ENCODE measurements around the genes ZNF610, ZNF534, ZNF808 and ZNF816.

GRCh38 chr19:51697014-51697291, 3.8 kb downstream of the SPACA6 start:
- PRO-cap, result no peak
CAGE:
- cytosol, long polyA plus RNA, result no peak
- long polyA plus RNA, result no peak
- nucleus, long polyA plus RNA, result no peak

DNA sequence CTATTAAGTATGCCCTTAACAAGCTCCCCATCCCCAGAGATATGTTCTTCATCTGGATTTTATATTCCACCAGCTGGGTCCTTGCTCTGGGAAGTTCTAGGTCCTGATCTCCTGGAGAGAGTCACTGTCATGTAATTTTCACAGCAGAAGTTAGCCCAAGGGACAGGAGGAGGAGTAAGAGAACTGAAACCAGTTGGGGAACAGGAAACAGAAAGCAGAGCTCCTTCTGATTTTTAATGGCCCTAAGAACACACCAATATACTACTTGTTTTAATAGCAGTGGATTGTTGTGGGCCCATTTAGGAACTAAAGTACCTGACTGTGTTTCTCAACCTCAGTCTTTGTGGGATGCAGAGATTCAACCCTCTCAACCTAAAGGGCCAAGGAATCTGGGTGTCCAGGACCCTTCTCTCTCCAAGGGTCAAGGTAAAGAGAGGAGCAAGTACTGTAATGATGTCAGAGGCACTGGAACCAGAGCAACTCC, 8.2 kb upstream of the FPR3 start:
- PRO-cap, result no peak
CAGE:
- cytosol, long polyA plus RNA, result no peak
- long polyA plus RNA, result no peak
- nucleus, long polyA plus RNA, result no peak

DNA sequence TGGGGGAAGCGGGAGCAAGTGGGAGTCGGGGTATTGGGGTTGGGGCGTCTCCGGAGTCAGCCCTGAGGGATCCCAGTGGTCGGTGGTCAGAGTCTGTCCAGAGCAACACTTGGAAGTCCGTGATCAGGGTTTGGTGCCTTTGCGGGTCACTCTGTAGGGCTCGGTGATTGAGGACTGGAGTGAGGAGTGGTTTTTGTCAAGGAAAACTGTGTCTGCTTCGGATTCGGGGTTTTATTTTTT, 270 bp downstream of the ZNF613 start:
- PRO-cap, result no peak
CAGE:
- cytosol, long polyA plus RNA, result no peak
- long polyA plus RNA, result no peak
- nucleus, long polyA plus RNA, result no peak

GRCh38 chr19:52049546-52049955, 913 bp upstream of the ZNF432 start:
- PRO-cap, result no peak
CAGE:
- cytosol, long polyA plus RNA, result no peak
- long polyA plus RNA, result no peak
- nucleus, long polyA plus RNA, result no peak

- PRO-cap, result no peak
CAGE:
- cytosol, long polyA plus RNA, result no peak
- long polyA plus RNA, result no peak
- nucleus, long polyA plus RNA, result no peak
These were observed 1.5 kb downstream of the ZNF616 start for GRCh38 chr19:52138287-52138567.

- PRO-cap, result no peak
CAGE:
- cytosol, long polyA plus RNA, result no peak
- long polyA plus RNA, result no peak
- nucleus, long polyA plus RNA, result no peak
These were observed 1.2 kb downstream of the PPP2R1A start for GRCh38 chr19:52191014-52191482.

DNA sequence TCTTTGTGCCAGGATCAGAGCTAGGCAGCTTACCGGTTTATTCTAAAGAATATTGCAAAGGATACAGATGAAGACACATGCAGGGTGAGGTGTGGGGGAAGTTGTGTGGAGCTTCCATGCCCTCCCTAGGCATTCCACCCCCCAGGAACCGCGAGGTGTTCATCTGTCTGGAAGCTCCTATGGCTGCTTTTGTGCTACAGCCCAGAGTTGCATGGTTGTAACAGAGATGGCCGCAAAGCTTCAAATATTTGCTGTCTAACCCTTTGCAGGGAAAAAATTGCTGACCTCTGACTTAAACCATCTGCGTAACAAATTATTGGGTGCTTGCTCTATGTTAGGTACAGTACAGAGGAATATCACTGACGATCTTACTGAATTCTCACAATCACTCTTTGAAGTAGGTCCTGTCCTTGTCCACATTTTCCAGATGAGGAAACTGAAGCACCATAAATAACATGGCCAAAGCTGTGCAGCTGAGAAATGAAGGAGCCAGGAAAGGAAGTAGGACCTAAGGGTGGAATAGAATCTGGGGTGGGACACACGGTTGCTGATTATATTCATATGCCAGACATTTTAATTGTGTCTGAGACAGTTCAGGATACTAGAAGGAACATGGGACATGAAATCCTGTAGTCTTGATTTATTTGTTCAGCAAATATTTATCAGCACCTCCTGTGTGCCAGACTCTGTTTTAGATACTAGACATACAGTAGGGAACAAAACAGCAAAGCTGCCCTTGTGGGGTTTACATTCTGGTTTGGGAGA, 3.1 kb downstream of the PPP2R1A start:
- PRO-cap, result no peak
CAGE:
- cytosol, long polyA plus RNA, result no peak
- long polyA plus RNA, result no peak
- nucleus, long polyA plus RNA, result no peak

- PRO-cap, result no peak
CAGE:
- cytosol, long polyA plus RNA, result no peak
- long polyA plus RNA, result no peak
- nucleus, long polyA plus RNA, result no peak
These were observed 14.4 kb downstream of the PPP2R1A start for GRCh38 chr19:52204059-52204777.

DNA sequence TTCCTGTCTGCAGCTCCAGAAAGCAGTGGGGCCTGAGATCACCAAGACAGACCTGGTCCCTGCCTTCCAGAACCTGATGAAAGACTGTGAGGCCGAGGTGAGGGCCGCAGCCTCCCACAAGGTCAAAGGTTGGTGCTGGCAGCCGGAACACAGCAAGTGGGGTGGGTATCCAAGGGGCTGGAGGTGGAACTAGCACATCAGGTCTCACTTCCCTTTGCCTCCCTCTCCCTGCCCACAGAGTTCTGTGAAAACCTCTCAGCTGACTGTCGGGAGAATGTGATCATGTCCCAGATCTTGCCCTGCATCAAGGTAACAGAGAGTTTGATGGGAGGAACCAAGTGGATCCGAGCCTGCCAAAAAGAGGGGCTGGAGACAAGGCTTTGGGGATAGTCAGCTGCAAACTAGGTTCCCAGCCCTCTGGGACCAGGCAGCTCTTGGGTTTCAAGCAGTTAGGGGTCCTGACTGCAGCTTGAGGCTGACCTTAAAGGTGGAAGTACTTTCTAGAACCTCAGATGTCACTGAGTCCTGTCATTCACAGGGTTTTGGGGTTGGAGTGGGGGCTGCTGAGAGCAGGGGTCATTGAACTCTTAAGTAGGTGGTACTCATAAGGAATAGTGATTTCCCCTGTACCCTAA, 26.0 kb downstream of the PPP2R1A start:
- PRO-cap, result no peak
CAGE:
- cytosol, long polyA plus RNA, result no peak
- long polyA plus RNA, result no peak
- nucleus, long polyA plus RNA, result no peak

GRCh38 chr19:52223946-52224355, 34.1 kb downstream of the PPP2R1A start:
- PRO-cap, result no peak
CAGE:
- cytosol, long polyA plus RNA, result no peak
- long polyA plus RNA, result no peak
- nucleus, long polyA plus RNA, result no peak

GRCh38 chr19:52323365-52324038, 12.5 kb upstream of the ZNF610 start:
- PRO-cap, result no peak
CAGE:
- cytosol, long polyA plus RNA, result no peak
- long polyA plus RNA, result no peak
- nucleus, long polyA plus RNA, result no peak

GRCh38 chr19:52335931-52336465, at the start of gene ZNF610:
TSS of gene ZNF610 (plus strand) at chr19:52336243.
- PRO-cap, result bidirectional peak, plus-strand start at chr19:52336243, minus-strand start at chr19:52336139
CAGE:
- cytosol, long polyA plus RNA, result no peak
- long polyA plus RNA, result no peak
- nucleus, long polyA plus RNA, result no peak

DNA sequence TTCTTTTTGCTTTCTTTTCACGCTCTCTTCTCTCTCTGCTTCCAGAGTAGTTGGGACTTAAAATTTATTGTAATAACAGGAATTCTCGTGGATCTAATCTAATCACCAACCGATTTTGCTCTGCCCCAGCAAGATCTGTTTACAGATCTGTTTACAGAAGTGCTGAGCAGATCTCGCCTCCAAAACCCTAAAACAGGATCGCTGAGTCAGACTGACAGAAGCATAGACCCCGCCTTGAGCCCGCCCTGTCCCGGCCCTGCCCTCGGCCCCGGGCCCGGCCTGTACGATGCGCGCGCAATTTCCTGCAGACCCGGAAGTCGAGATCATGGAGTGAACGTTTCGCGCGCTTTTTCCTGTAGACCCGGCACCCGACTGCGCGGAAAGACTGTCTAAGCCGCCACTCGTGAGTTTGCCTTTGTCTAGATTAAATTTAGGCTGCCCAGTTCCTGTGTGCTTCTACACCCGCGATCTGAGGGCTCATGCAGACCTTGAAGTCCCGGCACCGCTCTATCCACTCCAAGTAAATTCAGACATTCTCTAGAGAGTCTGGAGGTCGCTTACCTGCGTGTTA, at the start of gene ZNF534:
Gene ZNF534 (plus strand): TSS at position 307 of the 571 bp plus-strand sequence.
- PRO-cap, result no peak
CAGE:
- cytosol, long polyA plus RNA, result no peak
- long polyA plus RNA, result no peak
- nucleus, long polyA plus RNA, result no peak

- PRO-cap, result bidirectional peak, plus-strand start at chr19:52527668, minus-strand start at chr19:52527471
CAGE:
- cytosol, long polyA plus RNA, result no peak
- long polyA plus RNA, result start-site peak on the plus strand at chr19:52527596-52527691, 28 and 13 reads in 2 replicates
- nucleus, long polyA plus RNA, result no peak
These were observed at the start of gene ZNF808 for GRCh38 chr19:52527545-52528528. TSS of gene ZNF808 (plus strand) at chr19:52527668.

- PRO-cap, result no peak
CAGE:
- cytosol, long polyA plus RNA, result no peak
- long polyA plus RNA, result no peak
- nucleus, long polyA plus RNA, result no peak
These were observed 9.0 kb downstream of the ZNF808 start for GRCh38 chr19:52536440-52536958.

DNA sequence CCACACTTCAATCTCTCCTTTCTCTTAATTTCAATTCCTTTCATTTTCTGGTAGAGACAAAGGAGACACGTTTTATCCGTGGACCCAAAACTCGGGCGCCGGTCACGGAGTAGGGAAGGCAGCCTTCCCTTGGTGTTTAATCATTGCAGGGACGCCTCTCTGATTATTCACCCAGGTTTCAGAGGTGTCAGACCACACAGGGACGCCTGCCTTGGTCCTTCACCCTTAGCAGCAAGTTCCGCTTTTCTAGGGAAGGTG, 58.3 kb downstream of the ZNF701 start:
- PRO-cap, result no peak
CAGE:
- cytosol, long polyA plus RNA, result no peak
- long polyA plus RNA, result no peak
- nucleus, long polyA plus RNA, result no peak

DNA sequence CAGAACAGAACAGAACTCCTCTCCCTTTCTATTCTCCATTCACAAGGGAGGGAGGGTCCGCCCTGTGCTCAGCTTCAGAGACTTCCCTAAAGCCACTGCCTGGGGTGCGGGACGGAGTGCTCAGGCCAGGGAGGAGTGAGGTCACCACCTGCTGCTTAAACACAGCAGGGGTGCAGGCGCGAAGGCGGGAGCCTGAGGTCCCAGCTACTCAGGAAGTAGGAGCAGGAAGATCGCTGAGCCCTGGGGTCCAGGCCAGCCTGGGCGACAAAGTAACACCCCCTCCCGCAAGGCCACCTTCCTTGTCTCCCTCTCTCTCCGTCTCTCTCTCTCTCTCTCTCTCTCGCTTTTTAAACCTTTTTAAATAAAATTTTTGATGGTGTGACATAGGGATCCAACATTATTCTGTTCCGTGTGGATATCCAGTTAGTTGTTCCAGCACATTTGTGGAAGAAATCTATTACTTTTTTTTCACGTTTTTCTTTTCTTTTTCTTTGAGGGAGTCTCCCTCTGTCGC, 574 bp upstream of the ENSG00000269825 start:
- PRO-cap, result no peak
CAGE:
- cytosol, long polyA plus RNA, result no peak
- long polyA plus RNA, result no peak
- nucleus, long polyA plus RNA, result no peak

DNA sequence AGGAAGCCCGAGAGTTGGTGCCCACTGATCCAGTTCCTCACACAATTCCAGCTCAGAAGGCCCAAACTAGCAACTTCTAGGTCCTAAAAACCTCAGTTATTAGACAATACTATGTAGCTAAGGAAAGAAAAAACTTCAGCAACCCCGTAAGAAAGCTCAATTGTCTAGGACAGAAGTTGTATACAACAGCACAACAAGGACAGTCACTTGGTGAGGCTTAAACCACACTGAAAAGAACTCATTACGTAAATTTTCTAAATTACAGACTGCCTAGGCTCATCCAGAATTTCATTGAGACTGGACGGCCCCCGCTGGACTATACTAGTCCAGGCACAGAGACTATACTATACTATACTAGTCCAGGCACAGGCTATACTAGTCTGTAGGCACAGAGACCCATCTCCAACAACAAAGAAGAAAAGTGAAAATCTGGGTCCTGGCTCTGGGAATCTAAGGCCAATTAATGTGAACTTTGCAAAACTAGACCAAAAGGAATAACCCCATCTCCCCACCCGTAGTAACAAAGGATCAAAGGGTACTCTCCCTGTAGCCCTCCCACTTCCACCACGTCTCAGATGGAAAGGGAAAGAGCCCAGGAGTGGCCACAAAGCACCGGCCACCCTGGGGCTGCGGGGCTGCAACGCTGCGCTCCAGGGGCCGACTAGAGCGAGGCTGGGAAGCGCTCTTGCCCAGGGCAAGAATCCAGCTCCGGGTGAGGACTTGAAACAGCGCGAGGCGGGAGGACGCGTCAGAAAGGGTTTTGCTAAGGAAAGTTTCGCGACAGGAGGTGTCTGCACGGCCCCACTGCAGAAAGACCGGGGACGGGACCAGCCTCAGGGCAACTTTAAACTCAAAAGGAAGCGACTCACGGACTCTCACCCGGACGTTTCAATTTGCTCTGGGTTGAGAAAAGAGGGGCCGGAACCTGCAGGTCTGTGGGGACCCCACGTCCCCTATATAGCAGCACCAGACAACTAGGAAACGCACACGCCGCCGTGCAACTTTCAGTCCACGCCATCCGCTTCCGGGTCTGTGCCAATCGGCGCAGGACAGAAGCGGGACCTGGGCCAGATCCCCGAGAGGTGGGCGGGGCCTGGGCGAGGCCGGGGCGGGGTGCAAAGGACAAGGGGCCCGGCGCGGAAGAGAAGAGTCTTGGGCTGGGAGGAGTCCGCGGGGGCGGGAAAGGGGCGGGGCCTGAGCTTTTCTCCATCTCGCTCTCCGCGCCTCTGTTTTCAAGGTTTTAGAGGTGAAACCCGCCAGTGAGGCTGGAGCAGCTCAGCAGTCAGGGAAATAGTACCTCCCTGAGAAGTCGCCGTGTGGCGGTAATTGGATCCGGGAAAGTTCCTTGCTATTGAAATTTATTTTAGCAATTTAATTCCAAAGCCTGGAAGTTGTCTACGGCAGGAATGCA, at the start of gene ZNF816:
Gene ZNF816 (minus strand): TSS at position 1,034 of the 1,411 bp plus-strand sequence.
- PRO-cap, result bidirectional peak, plus-strand start at position 1,229 of the sequence, minus-strand start at position 1,034 of the sequence
CAGE:
- cytosol, long polyA plus RNA, result no peak
- long polyA plus RNA, result no peak
- nucleus, long polyA plus RNA, result no peak

GRCh38 chr19:53037050-53038211, 7.1 kb upstream of the ERVV-2 start:
- PRO-cap, result no peak
CAGE:
- cytosol, long polyA plus RNA, result no peak
- long polyA plus RNA, result no peak
- nucleus, long polyA plus RNA, result no peak

DNA sequence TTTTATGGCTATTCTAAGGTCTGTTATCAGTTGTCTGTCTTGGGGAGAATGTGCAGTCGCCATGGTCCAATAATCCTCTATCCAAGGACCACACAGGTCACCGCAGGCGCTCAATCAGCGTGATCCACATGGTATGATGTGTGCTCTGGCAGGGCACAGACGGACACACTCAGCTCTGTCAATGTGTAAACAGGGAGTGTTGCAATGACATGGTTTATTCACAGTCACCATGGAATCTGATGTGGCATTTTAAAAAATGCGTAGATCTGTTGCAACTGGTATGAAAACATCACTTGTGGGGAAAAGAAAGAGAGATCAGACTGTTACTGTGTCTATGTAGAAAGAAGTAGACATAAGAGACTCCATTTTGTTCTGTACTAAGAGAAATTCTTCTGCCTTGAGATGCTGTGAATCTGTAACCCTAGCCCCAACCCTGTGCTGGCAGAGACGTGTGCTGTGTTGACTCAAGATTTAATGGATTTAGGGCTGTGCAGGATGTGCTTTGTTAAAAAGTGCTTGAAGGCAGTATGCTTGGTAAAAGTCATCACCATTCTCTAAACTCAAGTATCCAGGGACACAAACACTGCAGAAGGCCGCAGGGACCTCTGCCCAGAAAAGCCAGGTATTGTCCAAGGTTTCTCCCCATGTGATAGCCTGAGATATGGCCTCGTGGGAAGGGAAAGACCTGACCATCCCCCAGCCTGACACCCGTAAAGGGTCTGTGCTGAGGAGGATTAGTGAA, 30.0 kb downstream of the ZNF813 start:
- PRO-cap, result no peak
CAGE:
- cytosol, long polyA plus RNA, result no peak
- long polyA plus RNA, result no peak
- nucleus, long polyA plus RNA, result no peak

Measured in A549 (cell line).